ENCODE data around the genes XPNPEP2, IGSF1 and GPC4.

DNA sequence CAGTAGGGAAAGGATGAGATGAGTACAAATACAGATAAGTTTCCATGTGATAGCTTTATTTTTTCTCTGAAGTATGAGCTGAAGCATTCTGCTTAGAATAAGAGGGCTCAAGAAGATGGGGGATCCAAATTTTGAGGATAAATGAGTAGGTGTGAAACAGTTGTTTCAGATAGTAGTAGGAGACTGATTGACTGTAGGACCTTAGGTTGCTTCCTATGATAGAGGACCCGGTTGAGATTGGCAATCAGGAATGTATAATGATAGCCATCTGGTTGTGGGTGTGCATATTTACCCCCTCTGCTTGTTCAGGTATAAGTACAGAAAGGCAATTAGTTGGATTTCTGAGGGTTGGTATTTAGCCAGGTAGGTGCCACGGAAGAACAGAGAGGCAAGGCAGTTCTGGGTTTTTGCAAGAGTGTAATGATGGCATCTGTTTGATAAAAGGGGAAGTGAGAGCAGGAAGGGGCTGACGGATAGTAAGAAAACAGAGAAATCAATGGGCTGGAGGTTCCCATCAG lies 13.6 kb downstream of the OCRL start:
- RRBS: no CpG with 5 or more reads among the region's 3 CpGs

DNA sequence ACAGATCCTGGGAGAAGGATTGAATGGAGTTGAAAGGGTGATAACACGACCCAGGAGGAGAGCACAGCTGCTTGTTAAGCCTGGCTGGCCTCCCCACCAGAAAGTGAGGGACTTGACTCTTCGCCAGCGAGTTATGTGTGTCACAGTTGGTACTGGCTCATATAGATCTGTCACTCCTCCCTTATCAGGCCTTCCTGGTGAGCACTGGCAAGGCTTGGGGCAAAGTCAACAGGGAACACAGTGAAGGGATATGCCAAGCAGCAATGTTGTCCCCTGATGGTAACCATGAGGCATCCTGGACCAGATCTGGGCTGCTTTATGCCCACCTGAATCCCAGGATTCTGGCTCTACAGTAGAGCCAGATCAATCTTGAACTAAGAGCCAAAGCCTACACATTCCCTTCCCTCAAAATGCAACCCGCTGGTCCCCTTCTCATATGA lies 35.7 kb downstream of the APLN start:
- RRBS: no CpG with 5 or more reads among the region's 4 CpGs

- RRBS: 5% methylated on average over 13 of the region's 66 CpGs
Measured at GRCh38 chrX:129677792-129678983, 23.4 kb upstream of the APLN start.

DNA sequence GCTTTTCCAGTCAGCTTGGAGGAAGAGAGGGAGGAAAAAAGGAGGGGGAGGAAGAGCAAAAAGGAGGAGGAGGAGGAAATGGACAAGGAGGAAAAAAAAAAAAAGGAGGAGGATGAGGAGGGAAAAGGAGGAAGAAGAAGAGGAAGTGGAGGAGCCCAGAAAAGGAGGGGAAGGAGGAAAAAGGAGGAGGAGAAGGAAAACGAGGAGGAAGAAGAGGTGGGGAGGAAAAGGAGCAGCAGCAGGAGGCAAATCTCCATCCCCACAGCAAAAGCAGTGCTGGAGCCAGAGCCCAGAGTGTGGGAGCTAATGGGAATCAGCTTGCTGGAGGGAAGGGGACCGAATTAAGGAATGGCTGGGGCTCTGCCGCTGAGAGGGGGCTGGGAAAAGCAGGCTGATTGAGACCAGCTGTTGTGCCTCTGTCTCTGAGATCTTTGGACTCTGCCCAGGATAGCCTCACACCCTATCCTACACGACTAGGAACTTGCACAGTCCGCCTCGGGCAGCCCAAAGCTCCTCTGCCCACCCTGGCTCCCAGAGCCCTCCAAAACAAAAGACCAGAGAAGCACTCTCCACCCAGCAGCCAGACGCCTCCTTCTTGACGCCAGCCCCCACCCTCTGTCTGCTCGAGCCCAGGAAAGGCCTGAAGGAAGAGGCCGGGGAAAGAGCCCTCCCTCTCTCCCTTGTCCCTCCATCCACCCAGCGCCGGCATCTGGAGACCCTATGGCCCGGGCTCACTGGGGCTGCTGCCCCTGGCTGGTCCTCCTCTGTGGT lies at the start of gene XPNPEP2:
Gene XPNPEP2, plus strand, starts transcription at position 486 of the 771 bp plus-strand sequence.
- RRBS: 49% methylated on average over 3 of the region's 13 CpGs

DNA sequence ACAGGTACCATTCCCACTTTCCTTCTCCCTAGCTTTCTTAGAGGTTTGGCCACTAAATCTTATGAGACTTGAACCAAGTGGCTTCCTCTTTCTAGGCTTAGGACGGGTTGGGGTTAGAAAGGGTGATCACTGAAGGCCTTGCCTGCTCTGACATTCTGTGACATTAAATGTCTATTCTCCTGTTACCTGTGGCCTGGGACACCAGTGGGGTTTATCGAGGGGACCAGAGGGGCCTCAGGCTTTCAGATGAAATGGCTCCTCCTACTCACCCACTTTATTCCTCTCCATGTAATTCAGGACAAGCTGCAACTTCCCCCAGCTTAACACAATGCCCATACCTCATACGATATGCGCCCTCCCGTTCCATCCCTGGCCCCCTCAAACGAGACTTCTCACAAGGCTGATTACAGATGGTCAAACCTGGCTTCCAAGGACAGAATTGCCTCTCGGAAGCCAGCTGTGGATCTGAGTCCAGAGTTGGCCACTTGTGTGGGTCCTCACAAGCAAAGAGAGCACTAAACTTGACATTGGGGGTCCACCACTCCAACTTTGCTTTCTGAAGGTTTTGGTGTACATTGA lies 14.7 kb downstream of the SASH3 start:
- RRBS: no CpG with 5 or more reads among the region's 7 CpGs

DNA sequence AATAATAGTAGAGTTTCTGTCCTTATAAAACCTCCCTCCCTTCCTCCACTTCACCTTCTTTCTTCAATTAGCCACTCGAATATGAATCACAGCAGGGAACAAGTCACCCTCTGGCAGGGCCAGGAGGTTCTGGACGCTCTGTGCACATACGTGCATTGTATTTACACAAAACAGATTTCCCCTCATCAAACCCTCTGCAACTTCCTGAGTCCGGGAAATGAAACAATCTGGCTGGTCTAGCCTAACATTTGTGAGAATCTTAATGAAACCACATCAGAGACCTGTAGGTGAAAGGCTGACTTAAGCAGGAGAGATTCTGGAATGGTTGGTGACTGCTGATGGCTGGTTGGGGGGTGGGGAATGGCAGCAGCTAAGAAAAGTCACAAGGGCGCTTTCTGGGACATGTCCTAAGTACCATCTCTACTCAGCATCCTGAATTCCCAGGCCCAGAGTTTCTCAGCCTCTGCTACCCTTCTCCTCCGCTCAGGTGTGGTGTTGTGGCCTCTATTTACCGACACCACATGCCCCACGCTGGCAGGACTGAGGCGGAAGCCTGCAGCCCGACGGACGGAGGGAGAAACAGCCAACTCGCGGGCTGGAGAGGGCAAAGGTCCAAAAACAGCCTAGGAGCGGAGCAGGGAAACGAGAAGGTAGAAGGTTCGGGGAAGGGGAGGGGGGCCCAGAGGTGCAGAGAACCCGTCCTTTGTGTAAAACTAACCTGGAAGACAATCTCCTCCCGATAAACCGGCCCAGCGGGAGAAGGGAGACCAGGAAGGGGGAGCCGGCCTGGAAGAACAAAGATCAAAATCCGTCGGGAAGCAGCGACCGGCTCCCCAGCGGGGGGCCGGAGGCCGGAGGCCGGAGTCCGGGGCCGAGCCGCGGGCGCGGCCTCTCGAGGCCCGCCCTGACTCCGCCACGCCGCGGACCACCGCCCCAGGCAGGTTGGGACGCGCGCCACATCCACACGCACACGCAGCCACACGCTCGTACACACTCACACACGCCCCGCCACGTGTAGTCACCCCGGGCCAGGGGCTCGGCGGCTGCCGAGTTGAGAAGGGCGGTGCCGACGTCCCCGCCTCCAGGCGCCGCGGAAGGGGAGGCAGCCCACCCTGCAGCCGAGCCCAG lies 781 bp downstream of the ZDHHC9 start:
- RRBS: 10% methylated on average over 2 of the region's 65 CpGs

DNA sequence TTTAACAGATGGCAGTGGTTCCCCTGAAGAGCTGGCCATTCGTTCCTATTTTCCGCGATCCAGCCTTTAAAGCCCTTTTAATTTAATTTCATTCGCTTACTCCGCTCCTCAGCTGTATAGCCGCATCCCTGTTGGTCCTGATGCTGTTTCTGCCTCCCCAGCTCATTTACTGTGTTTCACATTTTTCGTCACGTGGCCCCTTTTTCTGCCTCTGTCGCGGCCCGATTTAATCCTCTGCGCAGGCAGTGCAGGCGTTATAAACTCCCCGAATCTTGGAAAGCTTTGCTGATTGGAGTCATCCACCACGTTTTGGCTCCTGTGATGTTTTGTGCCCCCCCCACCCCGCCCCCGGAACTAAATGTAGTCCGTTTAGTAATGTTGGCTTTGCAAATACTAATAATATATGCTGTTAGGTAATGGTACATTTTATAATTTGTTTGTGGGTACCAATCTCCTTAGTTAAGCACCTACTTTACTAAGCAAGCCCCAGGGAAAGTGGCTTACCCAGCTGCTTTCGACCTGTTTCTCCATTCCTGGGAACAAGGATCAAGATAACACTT lies 435 bp downstream of the UTP14A start:
- RRBS: no CpG with 5 or more reads among the region's 19 CpGs

DNA sequence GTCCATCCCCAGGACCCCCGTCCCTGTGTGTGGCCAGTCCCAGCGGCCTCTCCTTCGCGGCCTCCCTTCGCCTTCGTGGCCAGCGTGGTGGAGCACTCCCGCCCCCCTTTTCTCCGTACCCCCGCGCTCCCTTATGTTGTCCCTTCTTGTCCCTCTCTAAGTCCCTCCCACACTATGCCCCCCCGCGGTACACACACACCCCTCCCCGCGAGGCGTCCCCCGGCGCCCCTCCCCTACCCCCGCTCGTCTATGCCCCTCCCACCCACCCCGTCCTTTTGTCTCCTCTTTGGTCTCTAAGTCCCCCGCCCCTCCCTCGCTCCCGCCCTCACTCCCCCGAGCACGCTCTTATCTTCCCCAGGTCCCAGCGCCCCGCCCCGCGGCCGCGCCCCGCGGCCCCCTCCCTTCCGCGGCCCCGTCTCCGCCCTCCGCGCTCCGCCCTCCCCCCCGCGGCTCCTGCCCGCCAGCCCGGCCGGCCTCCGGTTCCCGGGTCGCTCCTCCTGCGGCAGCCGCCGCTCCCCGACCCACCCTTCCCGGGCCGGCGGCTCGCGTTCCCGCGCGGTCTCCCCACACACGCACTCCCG lies 26.2 kb downstream of the UTP14A start:
- RRBS: 3% methylated on average over 7 of the region's 63 CpGs

DNA sequence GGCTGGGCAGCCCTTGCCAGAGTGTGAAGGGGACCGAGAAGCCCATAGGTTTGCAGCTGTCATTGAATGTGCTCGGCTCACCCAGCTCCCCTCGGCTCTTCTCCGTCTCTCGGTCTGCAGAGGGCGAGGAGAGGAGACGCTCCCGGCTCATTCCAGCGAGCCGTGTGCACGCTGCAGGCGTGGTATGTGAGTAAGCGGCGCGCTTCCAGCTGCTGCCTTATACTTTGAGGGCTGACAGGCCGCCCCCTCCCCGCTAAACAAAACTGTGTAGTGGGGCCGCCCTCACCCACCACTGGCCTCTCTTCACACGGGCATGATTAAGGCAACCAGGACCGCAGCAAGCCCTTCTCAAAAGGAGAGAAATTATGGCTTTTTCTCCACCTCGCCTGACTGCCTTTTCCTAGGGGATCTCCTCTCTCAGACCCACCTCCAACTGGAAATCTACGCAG lies 22.9 kb upstream of the BCORL1 start:
- RRBS: no CpG with 5 or more reads among the region's 22 CpGs

DNA sequence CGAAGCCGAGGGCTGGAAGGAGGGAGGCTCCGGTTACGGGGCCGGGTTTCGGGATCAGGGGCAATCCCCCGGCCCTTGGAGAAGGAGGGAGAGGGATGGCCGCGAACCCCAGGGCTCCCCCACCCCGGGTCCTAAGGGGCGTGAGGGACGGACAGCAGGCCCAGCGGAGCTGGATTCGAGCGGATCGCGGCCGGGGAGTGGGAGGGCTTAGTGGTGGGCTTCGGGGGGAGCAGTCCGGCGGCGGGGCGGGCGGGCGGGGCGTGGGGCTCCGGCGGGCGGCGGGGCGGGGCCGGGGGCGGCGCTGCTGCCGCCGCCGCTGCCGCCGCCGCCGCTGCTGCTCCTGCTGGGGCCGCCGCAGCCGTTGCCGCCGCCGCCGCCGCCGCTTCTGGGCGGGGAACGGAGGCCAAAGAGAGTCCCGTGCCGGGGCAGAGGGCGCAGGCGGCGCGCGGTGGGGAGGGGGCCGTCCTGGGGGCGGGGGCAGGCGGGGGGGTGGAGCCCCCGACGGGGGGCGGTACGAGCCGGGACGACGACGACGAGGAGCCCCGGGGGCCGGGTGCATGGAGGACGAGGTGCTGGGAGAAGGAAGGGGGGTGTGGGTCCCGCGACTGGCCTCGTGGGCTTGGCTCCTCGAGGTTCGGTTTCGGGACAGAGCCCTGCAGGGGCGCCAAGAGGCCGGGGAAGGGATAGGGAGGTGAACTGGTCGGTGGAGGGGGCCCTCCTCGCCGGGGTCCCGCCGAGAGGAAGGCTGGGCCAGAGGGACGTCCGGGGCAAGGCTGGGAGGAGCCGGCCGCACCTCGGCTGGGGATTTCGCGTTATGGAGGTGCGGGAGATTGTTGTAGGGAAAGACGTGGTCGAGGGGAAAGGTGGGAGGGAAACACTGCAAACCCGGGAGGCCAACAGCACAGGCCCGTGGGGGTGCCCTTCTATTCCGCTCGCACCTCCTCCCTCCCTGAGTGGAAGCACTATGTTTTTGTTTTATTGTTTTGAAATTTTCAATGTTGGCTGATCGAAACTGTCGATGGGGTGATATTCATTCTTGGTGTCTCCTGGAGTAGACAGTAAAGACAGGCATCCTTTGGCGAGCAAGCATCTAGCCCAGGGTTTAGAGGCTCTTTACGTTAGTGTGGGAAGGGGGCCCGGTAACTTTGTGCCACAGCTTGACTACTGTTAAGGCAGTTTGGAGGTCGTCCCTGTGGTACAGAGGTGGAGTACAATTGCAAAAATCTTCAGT lies 1.8 kb downstream of the BCORL1 start:
- RRBS: 4% methylated on average over 41 of the region's 107 CpGs

DNA sequence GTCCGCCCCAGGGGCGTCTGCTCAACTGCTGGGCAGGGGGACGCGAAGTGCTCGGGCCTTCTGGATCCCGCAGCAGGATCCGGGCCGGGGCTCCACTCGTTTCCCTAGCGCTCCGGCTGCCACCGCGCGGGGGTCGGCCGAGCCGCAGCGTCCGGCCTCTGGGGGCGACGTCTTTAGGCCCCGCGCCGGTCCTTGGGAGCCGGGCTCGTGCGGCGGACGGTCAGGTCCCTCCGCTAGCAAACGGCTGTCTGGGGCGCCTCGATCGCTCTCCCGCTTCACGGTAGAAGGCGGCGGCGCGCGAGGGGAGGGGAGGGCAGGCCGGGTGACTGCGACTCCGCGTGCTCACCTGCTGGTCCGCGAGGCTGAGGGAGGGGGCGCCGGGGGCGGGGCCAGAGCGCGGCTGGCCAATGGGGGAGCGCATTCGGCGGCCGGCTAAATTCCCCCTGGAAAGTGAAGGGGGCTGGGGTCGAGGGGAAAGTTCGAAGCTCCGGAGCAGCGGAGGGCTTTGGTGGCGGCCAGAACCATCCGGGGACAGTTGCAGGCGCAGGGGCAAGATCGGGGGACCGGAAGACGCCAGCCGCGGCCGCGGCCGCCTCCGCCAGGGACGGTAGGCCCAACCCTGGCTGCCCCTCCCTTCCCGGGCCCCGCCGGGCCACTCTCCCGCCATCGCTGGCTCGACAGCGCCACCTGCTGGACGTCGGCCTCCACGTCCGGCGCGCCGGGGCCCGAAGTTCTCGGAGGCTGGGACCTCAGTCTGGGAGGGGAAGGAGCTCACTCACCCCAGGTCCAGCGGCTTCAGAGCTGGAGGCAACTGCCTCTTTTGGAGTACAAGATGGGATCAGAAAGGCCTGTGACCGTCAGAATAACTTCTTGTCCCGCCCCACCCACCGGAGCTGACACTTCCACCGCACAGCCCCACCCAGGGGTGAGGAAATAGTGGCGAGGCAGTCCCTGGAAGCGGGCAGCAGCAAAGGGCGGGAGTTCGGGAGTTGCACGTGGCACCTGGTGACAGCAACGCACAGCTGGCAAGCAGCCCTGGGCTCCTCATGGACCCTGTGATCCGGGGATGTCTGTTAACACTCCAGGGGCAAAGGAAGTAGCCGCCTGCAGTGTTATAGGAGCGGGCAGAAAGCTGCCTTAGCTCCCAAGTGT lies 49.9 kb downstream of the ELF4 start:
- RRBS: 6% methylated on average over 55 of the region's 103 CpGs

- RRBS: no CpG with 5 or more reads among the region's 8 CpGs
Measured at GRCh38 chrX:130073876-130074396, 36.4 kb downstream of the ELF4 start.

- RRBS: 4% methylated on average over 9 of the region's 42 CpGs
Measured at GRCh38 chrX:130523748-130524659, 122.2 kb downstream of the RBMX2 start.

DNA sequence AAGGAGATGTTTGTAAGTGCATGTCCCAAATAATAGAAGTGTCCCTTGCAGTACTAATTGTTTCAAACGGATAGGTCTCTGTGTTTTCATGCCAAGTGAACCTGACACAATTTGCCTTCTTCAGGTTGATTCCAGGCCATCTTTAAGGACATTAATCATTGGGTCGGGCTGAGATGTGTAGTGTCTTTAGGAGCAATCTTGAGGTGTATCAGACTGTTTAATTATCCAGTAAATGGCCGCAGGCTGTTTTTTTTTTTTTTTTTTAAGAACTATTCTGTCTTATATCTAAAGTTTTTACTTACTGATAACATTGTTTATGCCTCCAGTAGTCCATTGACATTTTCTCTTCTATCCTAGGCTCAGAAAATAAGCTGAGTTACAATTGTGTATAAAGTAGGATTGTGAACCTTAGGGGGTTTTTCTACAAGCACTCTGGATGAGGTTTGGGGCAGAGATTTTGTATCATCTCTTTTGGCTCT lies 75.2 kb downstream of the IGSF1 start:
- RRBS: no CpG with 5 or more reads among the region's 3 CpGs

- RRBS: 3% methylated on average over 11 of the region's 24 CpGs
Measured at GRCh38 chrX:131289148-131289840, at the start of gene IGSF1. Gene IGSF1 (minus strand): TSS chrX:131289306.

DNA sequence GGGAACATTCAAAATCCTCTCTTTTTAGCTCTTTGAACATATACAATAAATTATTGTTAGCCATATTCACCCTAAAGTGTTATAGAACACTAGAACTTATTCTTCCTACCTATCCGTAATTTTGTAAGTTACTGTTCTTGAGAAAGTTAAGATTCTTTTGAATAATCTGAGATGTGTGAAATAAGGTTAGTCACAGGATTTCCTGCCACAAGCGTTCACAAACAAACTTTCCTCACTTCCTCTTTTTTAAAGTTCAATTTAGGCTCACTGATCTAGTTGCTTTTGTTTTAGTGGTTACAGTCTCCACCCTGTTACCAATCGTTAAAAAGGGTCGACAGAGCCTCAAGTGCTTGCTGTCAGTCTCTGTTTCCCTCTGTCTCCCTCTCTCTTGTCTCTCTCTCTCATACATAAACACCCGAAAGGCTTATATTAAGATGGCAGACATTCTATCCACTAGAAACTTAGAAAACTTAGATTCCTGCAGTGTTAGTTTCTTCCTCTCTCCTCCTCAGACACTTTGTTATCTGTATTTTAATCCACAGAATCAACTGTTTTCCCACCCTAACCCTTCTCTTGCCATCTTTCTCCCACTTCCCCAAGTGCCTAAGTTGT lies 35.8 kb upstream of the STK26 start:
- RRBS: no CpG with 5 or more reads among the region's 5 CpGs

DNA sequence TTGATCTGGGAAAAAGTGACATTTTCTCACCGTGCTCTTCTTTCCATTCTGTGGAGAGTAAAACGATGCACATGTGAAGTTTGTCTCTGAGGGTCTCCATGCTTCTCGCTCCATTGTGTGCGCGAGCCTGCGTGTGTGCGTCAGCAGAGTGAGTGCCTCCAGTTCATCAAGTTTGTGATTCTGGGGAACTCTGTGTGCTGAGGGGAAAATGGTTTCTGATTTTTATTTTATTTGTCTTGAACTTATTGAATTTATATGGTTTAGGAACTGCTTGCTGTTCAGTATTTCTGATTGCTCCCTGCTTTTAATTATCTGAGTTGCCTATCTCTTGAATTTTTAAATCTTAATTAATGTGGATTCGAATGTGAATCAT lies 2.0 kb downstream of the STK26 start:
- RRBS: no CpG with 5 or more reads among the region's 8 CpGs

- RRBS: 2% methylated on average over 34 of the region's 110 CpGs
Measured at GRCh38 chrX:132489215-132490128, 634 bp upstream of the MBNL3 start.

- RRBS: 5% methylated on average over 33 of the region's 123 CpGs
Measured at GRCh38 chrX:133415017-133416167, at the start of gene GPC4. Gene GPC4 (minus strand): TSS chrX:133415489.

DNA sequence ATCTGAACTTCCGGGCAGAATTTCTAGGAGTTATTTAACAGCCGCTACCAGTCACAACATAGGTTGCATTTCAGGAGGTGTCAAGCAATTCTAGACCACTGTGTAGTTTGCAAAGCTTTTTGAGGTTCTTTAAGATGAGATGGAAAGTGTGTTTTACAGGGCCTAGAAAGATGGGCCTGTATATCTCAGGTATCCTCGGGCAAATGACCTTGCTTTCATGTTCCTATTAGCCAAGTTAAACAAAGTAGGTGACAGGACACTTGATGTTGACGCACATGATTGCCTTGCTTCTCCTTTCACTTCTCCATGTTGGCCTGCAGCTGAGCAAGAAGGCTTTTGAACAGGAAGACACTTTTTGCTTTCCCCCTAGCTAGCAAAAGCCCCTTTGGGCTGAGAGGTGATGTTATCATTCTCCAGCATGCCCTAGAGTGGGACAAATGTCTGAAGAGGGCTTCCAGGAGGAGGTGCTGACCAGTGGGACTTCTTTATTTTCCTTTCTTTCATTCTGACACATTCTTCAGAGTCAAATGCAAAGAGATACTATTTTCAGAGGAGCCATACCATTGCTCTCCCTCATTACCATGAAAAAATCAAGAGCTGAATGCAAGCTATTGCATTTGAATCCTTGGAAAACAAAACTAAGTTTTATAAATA lies 202.1 kb downstream of the GPC3 start:
- RRBS: no CpG with 5 or more reads among the region's 4 CpGs

Measured in epidermal melanocyte (primary cell).